Mammary microvascular endothelial cell (primary cell): ENCODE measurements around a stretch of chr9.

GRCh38 chr9:97214372-97215084 is 92.9 kb upstream of the CCDC180 start:
- RAMPAGE, long total RNA, result no peak

GRCh38 chr9:97386919-97387447 is 24.9 kb upstream of the TDRD7 start:
- RAMPAGE, long total RNA, result no peak

- RAMPAGE, long total RNA, result no peak
These were observed 7.5 kb downstream of the TSTD2 start for GRCh38 chr9:97625588-97626201.

- RAMPAGE, long total RNA, result no peak
These were observed 674 bp downstream of the NCBP1 start for GRCh38 chr9:97634116-97634874.

- RAMPAGE, long total RNA, result no peak
These were observed 30.3 kb downstream of the XPA start for GRCh38 chr9:97666553-97667483.

DNA sequence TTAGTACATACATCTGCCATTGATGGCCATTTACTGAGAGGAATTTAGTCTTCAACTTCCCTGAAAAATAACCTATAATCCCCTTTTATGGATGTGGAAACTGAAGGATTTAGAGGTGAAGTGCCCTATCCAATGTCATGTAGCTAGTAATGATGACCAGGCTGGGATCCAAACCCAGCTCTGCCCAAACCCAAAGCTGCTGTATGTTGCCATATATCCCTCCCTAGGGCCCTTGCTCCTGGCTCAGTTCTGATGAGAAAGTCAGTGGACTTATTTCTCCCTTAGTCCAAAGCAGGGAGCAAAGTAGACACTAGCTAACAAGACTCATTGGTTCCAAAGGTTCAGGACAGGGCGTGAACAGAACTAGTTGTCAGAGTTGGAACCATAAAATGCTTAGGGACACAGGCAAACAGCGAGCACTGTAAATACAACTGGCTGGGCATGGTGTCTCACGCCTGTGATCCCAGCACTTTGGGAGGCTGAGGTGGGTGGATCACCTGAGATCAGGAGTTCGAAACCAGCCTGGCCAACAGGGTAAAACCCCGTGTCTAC is 36.6 kb downstream of the ANP32B start:
- RAMPAGE, long total RNA, result no peak

GRCh38 chr9:98075813-98076391 is 19.4 kb downstream of the NANS start:
- RAMPAGE, long total RNA, result no peak

- RAMPAGE, long total RNA, result no peak
These were observed 19.2 kb downstream of the TRIM14 start for GRCh38 chr9:98099598-98100424.

- RAMPAGE, long total RNA, result no peak
These were observed 1.6 kb upstream of the TRIM14 start for GRCh38 chr9:98120622-98121054.

- RAMPAGE, long total RNA, result no peak
These were observed 10.5 kb downstream of the CORO2A start for GRCh38 chr9:98181690-98182604.

GRCh38 chr9:98251580-98251997 is 3.9 kb downstream of the TBC1D2 start:
- RAMPAGE, long total RNA, result no peak

GRCh38 chr9:98508020-98508566 is 200.6 kb downstream of the GABBR2 start:
- RAMPAGE, long total RNA, result no peak

DNA sequence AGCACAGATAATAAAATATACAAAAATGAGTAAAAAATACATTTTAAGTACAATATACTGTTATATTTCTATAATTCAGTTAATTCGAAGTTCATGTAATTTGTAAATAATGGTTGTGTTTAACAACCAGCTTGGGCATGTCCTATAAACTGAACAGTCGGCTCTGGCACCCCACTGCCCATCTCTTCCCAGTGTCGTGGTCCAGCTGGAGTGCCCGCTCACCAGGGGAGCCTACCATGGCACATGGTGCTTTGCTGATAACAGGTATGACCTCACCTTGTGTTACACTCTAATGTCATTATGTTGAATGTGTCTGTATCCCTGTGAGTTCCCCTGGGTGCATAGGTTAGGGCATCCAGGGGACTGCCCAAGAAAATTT is 42.6 kb downstream of the ANKS6 start:
- RAMPAGE, long total RNA, result no peak

DNA sequence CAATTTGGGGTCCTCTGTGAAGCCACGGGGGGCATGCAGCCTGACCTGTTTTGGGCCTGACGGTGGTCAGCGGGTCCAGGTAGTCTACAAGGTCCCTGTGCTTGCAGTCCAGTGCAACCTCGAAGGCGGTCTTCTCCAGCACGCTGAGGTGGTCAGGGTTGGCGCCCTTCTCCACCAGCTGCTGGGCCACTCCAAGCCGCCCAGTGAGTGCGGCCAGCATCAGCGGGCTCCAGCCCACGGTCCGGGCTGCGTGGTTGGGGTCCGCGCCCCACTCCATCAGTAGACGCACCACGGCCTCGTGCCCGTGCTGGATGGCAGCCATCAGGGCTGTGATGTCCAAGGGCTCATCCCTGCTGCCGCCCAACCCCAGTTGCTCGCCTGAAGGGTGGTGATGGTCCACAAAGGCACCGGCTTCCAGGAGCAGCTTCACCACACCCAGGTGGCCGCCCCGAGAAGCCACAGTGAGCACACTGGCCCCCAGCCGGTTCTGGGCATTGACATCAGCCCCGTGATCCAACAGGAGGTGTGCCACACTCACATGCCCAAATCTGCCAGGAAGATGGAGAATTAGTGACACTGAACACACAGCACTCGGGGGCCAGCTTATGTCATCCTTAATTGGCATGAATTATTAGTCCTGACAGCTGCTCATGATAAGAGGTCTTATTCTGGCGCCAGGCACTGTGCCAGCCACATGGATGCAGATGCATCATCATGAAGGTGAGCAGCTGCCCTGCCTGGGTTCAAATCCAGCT is 6.1 kb downstream of the ANKS6 start:
- RAMPAGE, long total RNA, result no peak

DNA sequence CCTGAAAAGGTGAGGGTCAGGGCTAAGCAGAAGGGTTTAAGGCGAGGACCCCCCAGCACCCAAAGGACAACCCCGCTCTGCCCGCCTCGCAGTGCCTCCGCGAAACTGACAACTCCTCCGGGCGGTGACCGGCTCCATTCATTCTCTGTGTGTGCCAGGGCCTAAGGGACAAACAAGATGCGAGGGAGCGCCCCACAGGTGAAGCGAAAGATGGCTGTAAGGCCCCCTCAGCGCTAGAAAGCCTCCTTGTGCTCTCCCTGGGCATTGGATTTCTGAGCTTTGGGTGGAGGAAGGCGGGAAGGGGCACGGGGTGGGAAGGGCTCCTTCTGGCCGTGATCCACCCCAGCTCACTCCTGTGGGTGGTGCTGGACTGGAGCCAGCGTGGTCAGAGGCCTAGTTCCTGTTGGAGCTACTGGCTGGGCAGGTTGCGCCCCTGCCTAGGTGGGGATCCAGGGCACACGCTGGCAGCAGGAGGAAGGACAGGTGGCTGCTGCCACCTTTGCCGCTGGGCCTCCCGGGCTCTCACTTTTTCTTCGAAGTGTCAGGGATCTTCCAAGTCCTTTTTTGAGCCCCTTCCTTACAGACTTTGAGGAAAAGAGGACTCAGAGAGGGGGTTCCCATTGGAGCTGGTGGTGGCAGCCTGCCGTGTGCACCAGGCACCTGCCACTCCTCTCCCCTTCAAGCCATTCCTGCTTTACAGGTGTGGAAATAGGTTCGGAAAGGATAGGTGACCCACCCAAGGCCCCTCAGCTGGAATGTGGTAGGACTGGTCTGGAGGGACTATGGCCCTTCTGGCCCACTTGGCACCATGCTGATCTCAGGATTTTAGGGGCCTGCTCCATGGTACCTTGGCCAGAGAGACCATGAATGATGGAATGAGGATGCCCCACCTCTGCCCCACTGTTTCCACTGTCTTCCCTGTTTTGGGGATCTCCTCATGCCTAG is 1.1 kb downstream of the GALNT12 start:
- RAMPAGE, long total RNA, result no peak

- RAMPAGE, long total RNA, result no peak
These were observed 53.6 kb downstream of the GALNT12 start for GRCh38 chr9:98861000-98861469.

- RAMPAGE, long total RNA, result no peak
These were observed 29.9 kb downstream of the COL15A1 start for GRCh38 chr9:98973453-98974093.

DNA sequence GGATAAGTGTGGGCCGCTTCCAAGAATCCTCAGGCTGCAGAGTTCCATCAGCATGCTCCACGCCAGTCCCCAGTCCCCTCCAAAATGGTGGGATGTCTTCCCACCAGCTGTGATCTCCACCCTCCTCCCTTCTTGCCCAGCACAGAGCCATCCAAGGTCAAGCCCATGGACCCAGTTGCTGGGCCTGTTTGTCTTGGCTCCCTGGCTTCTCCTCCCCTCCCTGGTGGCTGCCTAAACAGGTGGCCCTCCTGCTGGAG is 33.4 kb downstream of the COL15A1 start:
- RAMPAGE, long total RNA, result no peak

- RAMPAGE, long total RNA, result no peak
These were observed 18.4 kb downstream of the TGFBR1 start for GRCh38 chr9:99123096-99123936.

GRCh38 chr9:99210541-99211155 is 11.1 kb downstream of the ALG2 start:
- RAMPAGE, long total RNA, result no peak